A673 (cell line): ENCODE measurements around a stretch of chr19.

- PRO-cap, result no peak
Measured at GRCh38 chr19:44749785-44750086, 1.2 kb downstream of the BCL3 start.

GRCh38 chr19:44846676-44847459 is 771 bp downstream of the NECTIN2 start:
- PRO-cap, result bidirectional peak, plus-strand start at chr19:44847077, minus-strand start at chr19:44846961

- PRO-cap, result bidirectional peak, plus-strand start at chr19:44848497, minus-strand start at chr19:44848343
Measured at GRCh38 chr19:44848113-44848578, 2.0 kb downstream of the NECTIN2 start.

- PRO-cap, result no peak
Measured at GRCh38 chr19:44878135-44878963, 12.7 kb upstream of the TOMM40 start.

GRCh38 chr19:45008080-45008859 is 7.0 kb downstream of the RELB start:
- PRO-cap, result no peak

DNA sequence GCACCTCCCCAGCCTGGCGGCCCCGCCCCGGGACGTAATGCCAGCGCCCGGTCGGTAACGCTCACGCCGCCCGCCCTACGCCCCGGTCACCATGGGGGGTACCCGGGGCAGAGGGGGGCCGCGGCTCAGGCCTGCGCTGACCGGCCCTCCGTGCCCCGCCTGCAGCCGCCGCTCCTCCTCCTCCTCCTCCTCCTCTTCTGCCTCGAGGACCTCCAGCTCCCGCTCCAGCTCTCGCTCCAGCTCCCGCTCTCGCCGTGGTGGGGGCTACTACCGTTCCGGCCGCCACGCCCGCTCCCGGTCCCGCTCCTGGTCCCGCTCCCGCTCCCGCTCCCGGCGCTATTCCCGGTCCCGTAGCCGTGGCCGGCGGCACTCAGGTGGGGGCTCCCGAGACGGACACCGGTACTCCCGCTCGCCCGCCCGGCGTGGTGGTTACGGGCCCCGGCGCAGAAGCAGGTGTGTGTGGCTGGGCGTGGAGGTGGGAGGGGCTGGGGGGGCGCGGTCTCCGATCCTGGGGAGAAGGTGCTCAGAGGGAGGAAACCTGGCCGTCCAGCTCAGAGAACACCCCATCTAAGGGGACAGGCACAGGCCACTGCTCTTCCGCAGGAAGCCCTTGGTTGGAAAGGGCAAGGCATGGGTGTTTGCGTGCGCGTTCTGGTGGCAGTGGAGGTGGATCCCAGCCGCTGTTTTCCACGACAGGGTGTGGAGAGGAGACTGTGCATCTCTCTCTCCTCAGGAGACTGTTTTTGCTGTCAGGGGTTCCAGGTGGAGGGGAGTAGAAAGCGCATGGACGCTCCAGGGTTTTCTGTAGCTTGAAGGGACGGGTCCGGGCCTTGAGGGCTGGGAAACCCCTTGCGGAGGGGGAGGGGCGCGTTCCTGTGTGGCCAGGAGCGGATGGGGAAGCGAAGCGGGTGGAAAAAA is 11.8 kb downstream of the ZNF296 start:
- PRO-cap, result no peak

DNA sequence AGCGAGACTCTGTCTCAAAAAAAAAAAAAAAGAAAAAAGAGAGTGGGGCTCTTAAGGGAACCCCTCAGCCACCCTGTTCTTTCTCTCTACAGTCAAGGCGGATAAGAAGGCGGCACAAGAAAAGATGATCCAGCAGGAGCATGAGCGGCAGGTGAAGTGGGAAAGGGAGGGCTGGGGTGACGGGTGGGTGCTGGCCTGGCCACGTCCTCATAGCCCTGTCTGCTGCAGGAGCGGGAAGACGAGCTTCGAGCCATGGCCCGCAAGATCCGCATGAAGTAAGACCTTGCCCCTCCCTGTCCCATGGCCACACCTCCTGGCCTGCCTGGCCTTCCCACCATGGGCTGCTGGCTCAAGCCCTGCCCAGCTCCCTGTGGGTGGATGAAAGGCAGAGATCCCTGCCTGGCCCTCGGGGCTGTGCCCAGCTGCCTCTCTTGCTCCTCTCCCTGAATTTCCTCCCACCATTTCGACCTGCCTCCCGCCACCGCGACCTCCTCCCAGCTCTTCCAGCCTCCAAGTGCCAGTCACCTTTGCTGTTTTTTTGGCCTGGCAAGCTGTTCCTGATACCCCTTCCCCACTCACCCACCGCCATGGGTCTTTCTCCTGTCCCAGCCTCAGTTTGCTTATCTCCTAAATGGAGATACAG is 7.2 kb downstream of the ZNF296 start:
- PRO-cap, result no peak

DNA sequence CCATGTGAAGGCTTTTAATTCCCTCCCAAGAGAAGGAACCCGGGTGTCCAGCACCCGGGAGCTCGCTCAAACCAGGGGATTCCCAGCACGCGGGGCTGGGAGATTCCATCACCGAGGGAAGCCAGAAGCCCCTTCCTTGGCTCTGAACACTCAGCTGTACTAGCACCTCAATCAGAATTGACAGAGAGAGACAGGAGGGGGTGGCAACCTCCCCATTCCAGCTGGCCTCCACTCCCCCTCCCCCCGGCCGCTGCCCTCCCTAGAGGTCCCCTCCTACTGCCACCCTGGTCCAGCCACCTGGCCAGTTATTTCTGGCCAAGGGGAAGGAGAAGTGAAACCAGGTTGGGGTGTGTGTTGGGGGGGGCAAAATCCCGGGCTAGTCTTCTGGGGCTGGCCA is 1.2 kb downstream of the ZNF296 start:
- PRO-cap, result no peak

GRCh38 chr19:45097852-45099127 is 5.3 kb downstream of the PPP1R37 start:
- PRO-cap, result no peak

GRCh38 chr19:45118315-45119221 is 25.6 kb downstream of the PPP1R37 start:
- PRO-cap, result no peak

DNA sequence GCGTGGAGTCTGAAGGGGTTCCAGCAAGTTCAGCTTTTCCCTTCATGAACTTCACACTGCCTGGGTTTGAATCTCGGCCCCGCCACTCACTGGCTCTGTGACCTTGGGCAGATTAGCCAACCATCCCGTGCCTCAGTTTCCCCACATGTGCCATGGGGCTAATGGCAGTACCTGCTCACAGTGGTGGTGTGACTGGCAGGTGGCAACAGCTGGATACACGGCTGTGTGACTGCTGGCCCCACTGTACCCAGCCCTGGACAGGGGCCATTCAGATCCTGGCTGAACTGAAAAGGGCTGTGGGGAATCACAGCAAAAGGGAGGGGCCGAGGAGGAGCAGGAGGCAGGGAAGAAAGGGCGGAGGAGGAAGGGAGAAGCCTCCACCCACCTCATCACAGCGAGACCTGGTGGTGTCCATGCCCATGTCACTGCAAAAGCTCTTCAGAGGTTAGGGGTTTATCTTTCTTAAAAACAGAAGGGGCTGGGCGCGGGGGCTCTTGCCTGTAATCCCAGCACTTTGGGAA is 7.4 kb downstream of the TRAPPC6A start:
- PRO-cap, result no peak

DNA sequence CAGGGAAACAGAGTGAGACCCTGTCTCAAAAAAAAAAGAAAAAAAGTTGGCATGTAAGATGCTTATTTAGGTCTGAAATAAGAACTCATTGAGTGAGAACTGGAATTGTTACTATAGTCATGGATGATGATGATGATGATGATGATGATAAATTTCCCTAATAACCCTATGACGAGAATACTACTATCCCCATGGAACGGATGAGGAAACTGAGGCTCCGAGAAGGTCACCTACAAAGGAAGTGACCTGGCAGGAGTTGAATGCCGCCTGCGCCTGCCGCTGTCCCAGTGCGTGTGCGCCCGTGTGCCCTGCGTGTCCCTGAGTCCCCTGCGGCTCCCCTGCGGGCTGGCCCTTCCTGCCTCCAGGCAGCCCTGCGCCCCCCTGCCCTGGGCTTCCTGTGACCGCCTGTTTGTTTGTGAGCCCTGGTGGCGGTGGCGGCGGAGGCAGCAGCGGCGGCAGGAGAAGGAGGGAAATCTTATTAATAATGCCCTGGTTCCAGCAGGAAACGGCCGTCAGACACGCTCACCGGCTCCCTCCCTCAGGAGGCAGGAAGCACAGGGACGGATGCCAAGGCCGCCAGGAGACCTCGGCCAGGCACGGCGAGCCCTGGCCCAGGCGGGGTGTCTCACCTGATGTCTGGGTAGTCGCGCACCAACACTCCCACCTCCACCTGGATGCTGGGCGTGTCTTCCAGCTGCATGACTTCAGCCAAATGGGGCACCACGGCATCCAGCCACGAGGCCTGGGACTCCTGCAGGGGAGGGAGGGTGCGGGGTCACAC is 29.6 kb downstream of the EXOC3L2 start:
- PRO-cap, result no peak

- PRO-cap, result no peak
Measured at GRCh38 chr19:45245918-45246232, 668 bp upstream of the EXOC3L2 start.

DNA sequence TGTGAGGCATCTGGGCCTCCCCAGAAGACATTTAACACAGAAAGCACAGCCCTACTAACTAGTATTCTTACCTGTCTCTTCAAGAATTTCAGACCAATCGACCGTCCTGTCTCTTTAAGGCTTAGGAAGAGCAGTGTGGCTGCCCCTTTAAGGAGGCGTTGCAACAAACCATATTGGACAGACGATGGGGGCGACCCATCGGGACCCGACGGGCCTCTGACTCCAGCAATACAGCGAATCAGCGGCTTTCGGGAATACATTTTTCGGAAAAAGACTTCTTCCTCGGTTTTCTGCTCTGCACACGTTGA is 269 bp upstream of the POLR1G start:
- PRO-cap, result bidirectional peak, plus-strand start outside the sequence, minus-strand start at position 125 of the sequence

DNA sequence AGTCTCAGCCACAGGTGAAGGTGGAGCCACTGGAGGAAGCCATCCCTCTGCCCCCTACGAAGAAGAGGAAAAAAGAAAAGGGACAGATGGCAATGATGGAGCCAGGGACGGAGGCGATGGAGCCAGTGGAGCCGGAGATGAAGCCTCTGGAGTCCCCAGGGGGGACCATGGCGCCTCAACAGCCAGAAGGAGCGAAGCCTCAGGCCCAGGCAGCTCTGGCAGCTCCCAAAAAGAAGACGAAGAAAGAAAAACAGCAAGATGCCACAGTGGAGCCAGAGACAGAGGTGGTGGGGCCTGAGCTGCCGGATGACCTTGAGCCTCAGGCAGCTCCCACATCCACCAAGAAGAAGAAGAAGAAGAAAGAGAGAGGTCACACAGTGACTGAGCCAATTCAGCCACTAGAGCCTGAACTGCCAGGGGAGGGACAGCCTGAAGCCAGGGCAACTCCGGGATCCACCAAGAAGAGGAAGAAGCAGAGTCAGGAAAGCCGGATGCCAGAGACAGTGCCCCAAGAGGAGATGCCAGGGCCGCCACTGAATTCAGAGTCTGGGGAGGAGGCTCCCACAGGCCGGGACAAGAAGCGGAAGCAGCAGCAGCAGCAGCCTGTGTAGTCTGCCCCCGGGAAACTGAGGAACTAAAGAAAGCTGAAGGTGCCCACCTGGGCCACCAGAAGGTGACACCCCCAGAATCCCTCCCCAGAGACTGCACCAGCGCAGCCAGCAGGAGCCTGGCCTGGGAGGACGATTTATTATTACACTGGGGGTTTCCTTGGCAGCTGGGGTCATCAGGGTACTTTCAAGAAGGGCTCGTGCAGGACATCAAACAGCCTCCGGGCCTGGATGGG is 2.7 kb downstream of the POLR1G start:
- PRO-cap, result no peak

GRCh38 chr19:45469858-45470818 is 2.3 kb downstream of the FOSB start:
- PRO-cap, result bidirectional peak, plus-strand start at chr19:45469915, minus-strand start at chr19:45469763

DNA sequence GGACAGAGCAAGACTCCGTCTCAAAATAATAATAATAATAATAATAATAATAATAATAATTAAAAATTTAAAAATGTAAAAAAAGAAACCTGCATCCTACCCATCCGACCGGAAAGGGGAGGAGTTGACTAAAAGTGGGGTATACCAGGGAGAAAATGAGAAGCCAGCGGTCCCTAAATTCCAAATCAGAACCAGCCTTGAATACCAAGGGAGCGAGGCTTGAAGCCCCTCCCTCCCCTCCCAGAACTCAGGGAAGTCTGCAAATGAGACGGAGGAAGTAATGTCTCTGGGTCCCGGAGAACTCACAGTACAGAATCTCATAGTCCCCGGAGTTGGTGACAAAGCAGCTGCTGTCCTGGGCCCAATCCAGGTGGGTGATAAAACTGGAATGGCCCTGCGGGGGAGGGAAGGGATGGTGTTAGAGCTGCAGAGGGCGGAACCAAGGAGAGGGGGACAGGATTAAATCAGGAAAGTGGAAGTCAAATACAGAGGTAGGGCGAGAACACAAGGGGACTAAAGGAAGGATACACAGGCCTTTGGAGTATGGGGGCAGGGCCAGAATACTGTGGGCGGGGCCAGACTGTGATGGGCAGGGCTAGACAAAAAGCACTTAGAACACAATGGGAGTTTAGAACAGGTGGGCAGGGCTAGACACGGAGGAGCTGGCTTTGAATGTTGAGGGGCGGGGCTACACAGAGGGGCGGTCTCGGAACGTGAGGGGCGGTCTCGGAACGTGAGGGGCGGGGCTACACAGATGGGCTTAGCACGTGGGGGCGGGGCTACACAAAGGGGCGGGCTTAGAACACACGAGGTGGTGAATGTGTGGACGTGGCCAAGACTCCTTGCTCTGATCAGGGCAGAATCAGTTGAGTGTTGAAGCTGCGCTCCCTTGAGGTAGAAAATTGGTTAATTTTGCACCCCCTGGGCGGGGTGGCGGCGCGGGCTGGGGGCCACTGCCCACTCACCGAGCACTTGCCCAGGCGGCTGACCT is 13.8 kb upstream of the GPR4 start:
- PRO-cap, result bidirectional peak, plus-strand start at position 835 of the sequence, minus-strand start at position 487 of the sequence

- PRO-cap, result bidirectional peak, plus-strand start at chr19:45681733, minus-strand start at chr19:45681633
Measured at GRCh38 chr19:45681423-45682413, 10.0 kb downstream of the SNRPD2 start.

DNA sequence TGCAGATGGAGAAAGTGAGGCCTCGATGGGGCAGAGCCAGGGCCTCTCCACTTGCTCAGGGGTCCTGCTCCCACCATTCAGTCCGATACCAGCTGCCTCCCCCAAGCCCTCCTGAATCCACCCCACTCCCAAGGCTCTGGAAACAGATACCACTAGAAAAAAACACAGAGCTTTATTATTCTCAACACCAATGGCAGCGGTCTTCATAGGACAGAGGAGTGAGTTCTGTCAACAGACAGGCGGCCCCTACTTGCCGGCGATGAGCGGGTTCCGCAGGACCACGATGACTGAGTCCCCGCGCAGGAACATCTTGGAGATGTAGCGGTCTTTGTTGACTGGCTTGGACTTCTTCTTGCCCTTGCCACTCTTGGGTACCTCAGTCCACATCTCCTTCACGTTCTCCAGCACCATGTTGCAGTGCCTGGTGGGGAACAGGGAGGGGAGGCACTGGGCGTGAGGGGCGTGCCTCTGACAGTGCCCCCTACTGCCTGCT is 4.4 kb downstream of the SNRPD2 start:
- PRO-cap, result no peak

GRCh38 chr19:45729760-45730267 is 882 bp downstream of the FBXO46 start:
- PRO-cap, result no peak